Subcutaneous preadipocyte (primary cell): ENCODE measurements around the genes CASP9 and FBLIM1.

DNA sequence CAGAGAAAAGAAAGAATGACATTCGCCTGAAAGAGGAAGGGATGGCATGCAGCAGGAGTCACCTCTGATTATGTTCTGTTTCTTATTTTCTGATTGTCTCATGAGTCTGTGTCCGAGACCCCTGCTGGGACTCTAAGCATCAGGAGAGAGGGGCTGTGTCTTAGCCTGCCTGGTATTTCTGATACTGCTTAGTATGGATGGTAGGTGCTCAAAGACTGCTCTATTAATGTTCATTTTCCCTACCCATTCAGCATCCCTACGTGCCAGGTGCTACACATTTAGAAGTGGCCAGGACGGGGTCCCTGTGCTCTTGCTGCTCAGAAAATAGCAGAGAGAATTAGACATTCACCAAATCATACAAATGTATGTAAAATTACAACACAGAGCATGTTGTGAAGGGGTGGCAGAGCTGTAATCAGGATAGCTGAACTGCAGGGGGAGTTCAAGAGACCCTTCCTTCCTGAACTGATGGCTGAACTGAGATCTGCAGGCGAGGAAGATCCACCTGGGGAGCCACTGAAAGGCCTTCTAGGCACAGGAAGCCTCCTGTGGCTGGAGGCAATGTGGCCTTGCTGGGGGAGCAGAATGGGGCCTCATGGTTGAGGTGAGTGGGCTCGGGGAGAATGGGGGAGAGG lies 216.4 kb downstream of the PRDM2 start:
- CAGE, long polyA plus RNA = no peak

GRCh38 chr1:14197826-14198304 lies 400.6 kb upstream of the KAZN start:
- CAGE, long polyA plus RNA = no peak

DNA sequence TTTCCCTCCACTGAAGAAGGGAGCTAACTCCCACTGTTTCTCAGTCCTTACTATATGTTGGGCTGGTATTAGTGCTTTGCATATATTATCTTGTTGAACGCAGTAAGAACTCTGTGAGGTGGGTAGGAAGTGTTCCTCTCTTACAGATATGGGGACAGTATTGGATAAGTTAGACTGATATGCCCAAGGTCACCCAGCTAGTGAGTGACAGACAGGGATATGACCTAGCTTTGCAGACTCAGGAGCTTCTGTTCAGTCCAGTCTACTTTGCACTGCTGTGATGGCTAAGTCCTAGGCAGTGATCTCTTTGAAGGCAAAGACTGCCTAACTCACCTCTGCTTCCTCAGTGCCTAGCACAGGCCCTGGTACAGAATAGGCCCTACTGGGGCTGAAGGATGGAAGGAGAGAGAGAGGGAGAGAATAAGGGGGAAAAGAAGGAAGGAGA lies 203.8 kb upstream of the KAZN start:
- CAGE, long polyA plus RNA = no peak

DNA sequence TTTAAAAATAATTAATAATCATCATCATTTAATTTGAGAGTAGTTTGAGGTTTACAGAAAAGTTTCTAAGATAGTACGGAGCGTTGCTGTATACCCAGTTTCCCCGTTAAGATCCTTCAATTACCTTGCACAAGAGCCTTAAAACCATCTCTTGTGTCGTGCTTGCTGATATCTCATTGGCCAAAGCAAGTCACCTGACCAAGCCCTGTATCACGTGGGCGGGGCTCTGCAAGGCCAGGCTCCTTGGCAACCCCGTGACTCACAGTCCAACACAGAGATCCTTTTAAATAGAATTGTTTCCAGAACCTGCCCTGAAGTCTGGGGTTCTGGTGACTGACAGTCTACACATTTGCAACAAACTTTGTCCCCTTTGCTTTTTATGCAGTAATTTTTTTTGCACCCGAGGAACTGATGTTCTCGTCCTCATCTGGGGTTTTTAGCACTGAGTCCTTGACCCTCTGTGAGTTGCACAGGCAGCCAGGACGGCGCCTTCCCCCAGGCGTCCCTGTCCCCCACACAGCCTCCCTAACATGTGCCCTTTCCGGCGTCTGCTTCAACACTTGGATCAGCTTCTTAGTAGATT lies 183.3 kb upstream of the TMEM51 start:
- CAGE, long polyA plus RNA = no peak

DNA sequence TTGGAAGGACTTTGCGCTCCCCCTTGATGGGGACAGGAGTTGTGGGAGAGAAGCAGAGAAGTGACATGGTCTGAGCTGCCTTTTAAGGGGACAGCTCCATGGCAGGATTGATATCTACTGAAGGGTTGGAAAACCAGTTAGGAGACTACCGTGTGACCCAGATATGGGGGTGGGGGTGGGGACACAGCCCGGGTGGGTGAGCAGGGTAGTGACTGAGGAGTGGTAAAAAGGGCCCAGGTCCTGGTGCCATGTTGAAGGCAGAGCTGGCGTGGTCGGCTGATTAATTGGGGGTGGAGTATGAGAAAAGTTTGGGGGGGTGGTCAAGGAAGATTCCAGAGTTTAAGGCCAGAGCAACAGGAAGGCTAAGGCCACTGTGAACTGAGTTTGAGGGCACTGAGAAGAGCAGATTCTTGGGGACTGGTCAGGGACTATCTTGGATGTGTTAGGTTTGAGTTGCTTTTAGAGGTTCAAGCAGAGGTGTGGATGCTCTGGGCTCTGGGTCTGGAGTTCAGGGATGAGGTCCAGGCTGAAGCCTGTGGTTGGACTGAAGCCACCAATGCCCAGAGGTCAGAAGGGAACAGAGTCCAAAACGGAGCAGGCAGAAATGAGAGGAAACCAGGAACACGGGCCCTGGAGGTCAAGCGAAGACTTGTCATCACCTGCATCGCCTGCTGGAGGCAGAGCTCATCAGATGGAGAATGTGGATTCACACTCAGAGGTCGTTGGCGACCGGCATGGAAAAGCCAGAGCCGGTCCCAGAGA lies 129.8 kb upstream of the TMEM51 start:
- CAGE, long polyA plus RNA = no peak

- CAGE, long polyA plus RNA = no peak
These were observed 30.6 kb downstream of the TMEM51 start for GRCh38 chr1:15184248-15184535.

- CAGE, long polyA plus RNA = no peak
These were observed 36.4 kb downstream of the FHAD1 start for GRCh38 chr1:15283419-15283862.

DNA sequence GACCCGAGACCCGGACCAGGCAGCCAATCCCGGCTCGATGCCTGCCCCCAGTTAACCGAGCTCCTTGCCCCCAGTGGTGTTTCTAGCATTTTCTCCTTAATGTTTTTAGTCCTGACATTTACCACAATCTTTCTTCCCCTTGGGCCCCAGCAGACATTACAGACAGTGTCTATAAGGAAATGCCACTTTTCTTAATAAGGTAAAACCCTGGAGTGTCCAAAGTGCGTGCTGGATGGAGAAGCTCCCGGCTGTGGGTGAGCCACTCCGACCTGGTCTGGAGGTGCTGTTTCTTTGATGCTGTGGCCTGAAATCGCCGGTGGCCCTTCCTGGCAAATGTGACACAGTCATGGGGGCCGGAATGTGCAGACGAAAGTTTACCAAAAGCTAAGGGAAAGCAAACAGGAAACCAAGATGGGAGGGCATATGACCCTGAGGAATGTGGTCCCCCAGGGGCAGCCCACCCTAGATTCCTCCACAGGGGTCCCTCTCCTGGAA lies 77.8 kb downstream of the FHAD1 start:
- CAGE, long polyA plus RNA = no peak

GRCh38 chr1:15413929-15414712 lies 4.4 kb downstream of the EFHD2 start:
- CAGE, long polyA plus RNA = no peak

- CAGE, long polyA plus RNA = no peak
These were observed 9.6 kb upstream of the CTRC start for GRCh38 chr1:15428456-15429134.

DNA sequence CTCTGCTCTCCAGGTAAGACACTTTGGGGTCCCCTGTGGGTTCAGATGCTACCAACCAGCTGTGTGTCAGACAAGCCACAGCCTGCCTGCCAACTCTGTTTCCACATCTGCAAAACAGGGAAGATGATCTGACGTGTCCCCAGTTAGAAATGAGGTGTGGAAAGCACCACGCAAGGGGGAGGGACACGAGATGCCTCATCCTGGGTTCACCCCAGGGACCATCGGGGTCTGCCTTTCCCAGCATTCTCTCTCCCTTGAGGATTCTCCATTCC lies 283 bp downstream of the CTRC start:
- CAGE, long polyA plus RNA = no peak

DNA sequence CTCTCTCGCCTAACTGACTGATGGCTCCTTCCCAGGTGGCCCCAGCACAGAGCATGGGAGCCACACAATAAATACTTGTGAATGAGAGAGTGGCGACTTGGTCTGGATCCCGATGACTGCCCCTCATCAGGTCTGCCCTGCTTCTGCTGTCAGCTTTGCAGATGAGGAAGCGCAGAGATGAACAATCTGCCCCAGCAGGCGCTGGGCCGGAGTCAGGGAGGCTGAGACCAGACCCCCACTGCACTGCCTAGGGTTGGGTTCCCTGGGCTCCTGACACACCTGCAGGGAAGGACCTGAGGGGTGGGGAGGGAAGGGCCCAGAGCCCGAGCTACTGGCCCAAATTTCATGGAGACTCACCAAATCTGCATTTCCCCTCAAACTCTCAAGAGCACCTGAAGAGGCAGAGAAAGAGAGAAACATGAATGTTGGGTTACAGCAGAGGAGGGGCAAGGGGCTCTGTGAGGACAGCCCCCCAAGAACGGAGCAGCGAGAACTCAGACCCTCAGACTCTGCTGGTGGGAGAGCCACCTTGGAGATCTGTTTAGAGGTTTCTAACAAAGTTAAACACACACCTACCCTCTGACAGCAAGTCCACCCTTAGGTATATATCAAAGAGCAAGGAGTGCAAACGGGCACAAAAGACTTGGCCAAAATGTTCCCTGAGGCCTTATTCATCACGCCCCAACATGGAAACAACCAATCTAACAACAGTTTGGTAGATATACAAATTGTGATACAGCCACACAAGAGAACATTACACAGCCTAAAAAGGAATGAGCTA lies 16.3 kb downstream of the CASP9 start:
- CAGE, long polyA plus RNA = no peak

DNA sequence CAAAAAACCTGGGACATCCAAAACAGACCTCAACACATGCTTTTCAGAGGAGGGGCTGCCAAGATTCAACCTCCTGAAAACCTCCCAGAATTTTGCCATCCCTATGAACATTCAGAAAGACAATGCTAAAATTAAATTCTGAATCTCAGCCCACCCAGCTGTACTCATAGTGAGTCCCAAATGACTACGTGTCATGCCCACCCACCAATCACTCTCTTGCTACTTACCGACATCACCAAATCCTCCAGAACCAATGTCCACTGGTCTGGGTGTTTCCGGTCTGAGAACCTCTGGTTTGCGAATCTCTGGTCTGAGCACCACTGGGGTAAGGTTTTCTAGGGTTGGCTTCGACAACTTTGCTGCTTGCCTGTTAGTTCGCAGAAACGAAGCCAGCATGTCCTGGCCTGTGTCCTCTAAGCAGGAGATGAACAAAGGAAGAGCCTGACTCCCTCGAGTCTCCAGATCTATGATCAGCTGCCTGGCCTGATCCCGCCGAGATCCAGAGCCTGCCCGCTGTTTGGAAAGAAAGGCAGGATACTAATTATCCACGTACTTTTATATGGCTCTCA lies 6.0 kb downstream of the CASP9 start:
- CAGE, long polyA plus RNA = no peak

DNA sequence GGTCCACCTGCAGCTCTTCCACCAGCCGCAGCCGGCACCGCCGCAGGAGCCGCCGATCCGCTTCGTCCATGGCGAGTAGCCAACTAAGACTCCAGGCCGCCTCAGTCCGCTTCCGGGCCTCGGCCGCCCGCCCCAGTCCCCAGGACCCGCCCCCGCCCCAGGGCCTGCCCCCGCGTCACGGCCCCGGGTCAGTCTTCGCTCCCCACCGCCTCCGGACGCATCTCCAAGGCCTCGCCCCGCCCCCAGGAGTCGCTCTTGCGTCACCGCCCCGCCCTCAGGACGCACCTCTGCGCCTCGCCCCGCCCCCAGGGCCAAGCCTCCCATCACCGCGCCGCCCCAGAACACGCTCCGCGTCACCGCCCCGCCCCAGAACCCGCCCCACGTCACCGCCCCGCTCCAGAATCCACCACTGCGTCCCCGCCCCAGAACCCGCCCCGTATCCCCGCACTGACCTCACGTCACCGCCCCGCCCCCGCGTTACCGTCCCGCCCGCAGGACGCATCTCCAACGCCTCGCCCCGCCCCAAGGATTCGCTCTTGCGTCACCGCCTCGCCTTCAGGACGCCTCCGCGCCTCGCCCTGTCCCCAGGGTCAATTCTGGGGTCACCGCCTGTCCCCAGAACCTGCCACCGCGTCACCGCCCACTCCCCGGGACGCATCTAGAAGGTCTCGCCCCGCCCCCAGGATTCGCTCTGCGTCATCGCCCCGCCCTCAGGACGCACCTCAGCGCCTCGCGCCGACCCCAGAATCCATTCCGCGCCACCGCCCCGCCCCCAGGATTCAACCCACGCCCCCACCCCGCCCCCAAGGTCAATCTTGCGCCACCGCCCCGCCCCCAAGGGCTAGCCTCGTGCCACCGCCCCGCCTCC lies at the start of gene CASP9:
Gene CASP9 (minus strand): TSS at position 85 of the 868 bp plus-strand sequence.
- CAGE, long polyA plus RNA = no peak

DNA sequence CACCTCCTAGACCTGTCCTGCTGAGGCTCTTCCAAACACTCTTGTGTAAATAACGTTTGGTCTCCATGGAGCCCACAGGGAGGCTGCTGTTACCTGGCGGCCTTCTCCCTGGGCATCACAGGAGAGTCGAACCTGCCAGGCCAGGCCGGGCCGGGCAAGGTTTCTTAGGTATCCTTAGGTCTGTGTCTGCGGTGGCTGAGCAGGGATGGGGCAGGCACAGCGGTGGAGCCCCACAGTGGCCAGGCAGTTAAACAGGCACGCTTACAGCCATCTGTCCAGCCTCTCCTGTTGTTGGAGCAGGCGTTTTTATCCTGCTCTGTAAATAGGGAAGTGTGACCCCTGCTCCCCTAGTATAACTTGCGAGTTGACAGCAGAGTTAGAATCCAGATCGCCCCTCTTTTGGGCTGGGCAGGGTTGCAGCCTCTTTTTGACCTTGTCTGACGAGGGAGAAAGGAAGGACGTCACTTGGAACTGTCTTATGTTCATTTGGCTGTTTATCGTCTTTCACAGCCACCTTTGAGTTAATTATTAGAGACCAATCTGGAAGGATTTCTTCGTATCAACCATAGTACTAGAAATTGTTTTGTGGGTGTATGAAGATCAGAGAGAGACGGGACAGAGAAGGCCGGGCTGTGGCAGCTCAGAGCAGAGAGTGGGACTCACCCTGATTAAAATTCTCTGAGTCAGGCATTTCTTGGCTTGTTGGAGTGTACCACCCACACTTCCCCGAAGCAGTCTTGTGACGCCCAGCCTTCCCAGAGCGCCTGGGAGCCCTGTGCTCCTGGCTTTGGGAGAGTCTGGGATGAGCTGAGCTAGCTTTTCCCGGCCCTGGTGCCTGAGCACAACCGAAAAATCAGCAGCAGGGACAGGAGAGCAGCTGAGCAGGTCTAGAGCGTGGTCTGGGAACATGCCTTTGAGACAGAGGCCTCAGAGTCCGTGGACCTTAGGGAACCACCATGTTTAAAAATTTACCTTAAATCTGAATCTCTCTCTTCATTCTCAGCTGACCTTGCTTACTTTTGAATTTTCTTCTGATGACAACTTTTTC lies 19.3 kb downstream of the PLEKHM2 start:
- CAGE, long polyA plus RNA = no peak

GRCh38 chr1:15756949-15758090 lies 1.3 kb upstream of the FBLIM1 start:
- CAGE, long polyA plus RNA = no peak

- CAGE, long polyA plus RNA = start-site peak on the plus strand at chr1:15758751-15758822, 413 and 134 reads in 2 replicates
These were observed at the start of gene FBLIM1 for GRCh38 chr1:15758542-15758988. Gene FBLIM1, plus strand, starts transcription at chr1:15758795.

GRCh38 chr1:15764009-15764916 lies 5.7 kb downstream of the FBLIM1 start:
- CAGE, long polyA plus RNA = no peak

- CAGE, long polyA plus RNA = no peak
These were observed 1.4 kb downstream of the SPEN start for GRCh38 chr1:15849027-15849219.

DNA sequence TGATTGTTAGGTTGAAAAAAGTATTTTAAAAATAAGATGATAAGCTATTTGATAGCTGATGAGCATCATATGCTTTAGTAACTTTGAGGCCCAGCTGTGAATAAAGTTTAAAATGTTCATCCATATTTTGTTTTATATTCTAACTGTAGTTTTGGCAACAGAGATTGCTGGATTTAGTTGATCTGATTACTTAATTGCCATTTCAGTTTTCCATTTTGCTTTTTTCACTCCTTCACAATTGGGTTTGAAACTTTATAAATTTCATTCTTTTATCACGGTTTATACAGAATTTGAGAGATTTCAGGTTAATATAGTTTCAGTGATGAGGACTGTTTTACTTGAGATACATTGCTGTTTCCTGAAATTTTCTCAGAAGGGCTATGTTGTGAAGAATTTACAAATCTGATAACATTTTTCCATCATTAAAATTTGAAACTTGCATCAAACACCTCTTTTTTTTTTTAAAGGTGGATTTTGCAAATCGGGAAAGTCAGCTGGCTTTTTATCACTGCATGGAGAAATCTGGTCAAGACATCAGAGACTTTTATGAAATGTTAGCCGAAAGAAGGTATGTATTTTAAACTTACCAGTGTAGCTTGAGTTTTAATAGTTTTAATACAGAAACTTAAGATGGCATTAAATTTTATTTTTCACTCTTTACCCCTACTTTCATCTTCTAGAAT lies 54.0 kb downstream of the ZBTB17 start:
- CAGE, long polyA plus RNA = no peak